Cardiac fibroblast (primary cell): ENCODE measurements around the gene ARSK.

GRCh38 chr5:91033196-91033708 is 349.9 kb downstream of the ARRDC3 start:
- RRBS = no CpG with 5 or more reads among the region's 2 CpGs

DNA sequence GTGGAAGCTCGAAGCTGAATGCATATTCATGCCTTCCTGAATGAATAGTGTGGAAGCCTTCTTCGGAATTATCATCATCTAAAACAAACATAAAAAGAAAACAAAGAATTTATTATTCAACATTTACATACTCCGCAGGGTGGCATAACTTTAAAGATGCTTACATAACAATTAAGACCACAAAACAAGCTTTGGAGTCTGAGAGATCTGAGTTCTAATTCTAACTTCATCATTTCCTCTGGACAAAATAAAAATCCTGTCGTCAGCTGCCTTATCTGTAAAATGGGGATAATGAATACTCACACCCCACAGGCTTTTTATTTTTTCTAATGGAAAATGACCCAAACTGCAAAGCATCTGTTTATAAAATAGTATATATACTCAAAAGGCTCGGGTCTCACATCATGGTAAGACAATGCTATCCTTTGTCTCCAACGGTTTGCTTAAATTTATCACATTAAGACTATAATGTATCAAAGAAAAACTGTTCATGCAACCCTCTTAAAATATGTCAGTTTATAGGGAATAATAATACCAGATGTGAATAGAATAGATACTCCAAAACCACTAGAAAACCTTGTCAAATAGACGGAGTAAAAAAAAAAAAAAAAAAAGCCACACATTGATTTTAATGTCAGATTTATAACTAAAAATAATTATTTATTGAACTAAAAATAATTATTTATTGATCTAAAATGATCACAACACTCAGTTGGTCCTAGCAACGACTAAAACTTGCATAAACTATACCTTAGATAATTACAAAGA is 4.2 kb downstream of the ARRDC3 start:
- RRBS = no CpG with 5 or more reads among the region's 8 CpGs

GRCh38 chr5:91381502-91382327 is 1.4 kb downstream of the ARRDC3 start:
- RRBS = no CpG with 5 or more reads among the region's 13 CpGs

DNA sequence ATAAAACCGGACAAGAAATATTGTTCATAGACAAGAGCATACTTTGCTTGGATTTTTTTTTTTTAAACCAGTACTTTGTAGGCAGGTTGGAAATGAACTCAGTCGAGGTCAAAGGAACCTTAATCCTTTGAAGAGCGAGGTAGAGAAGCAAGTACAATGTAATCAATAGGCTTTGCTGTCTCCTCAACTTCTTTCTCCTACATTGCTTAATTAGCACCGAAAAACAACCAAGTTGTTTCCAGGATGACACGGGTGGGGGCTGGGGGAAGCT is 683 bp upstream of the ARRDC3 start:
- RRBS = 0% methylated on average over 1 of the region's 5 CpGs

DNA sequence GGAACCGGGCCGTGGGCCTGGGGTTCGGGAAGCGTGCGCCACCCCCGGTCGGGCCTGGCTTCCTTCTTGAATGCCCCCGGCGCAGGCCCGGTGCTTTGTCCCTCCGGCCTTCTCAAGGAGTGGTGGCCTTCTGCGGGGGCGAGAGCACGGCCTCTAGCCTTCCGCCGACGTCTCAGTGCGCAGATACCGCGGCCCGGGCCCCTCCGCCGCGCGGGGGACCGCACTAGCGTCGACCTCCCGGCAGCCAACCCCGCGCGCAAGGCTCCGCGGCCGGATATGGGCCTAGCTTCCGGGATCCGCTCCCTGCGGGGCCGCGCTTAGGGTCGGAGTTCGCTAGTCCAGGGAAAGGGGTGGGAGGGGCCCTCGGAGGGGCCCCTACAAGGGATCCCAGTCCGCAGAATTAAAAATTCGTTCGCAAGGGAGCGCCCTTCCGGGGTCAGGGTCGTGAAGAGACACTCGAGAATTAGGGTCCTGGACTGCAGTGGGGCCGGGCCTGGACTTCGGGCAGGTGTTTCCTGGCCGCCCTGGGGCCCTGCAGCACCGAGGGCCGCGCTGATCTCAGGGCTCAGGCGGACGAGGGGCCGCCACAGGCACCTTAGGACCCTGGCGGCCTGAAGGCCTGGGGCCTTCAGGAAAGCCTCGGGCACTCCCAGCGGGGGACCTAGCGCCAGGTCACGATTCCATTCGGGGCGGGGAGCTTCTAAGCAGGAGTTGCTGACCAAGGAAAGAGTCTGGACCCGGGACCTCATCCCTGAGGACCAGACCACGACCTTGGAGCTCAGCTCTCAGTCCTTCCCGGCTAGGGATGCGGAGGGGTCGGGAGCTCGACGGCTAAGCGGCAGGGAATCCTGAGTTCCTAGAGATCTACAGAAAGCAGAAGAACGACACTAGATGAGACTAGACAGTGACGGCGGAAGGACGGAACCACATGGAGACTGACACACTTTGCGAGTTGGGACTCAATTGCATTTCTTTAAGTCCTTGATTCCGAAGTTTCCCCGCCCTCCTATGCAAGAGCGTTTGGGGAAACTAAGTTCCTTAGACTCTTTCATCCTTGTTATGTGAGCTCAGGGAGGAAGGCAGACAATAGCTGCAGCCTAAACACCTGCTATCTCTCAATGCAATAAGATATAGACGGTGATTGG is 12.1 kb upstream of the NR2F1 start:
- RRBS = 23% methylated on average over 30 of the region's 83 CpGs

- RRBS = no CpG with 5 or more reads among the region's 5 CpGs
These were observed 64.3 kb downstream of the POU5F2 start for GRCh38 chr5:93677112-93677574.

DNA sequence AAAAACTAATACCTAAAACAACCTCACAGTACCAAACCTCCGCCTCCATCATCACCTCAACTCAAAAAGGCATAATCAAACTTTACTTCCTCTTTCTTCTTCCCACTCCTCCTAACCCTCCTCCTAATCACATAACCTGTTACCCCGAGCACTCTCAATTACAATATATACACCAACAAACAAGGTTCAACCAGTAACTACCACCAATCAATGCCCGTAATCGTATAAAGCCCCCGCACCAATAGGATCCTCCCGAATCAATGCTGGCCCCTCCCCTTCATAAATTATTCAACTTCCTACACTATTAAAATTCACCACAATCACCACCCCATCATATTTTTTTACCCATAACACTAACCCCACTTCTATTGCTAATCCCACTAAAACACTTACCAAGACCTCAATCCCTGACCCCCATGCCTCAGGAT is 49.6 kb downstream of the KIAA0825 start:
- RRBS = no CpG with 5 or more reads among the region's 6 CpGs

- RRBS = no CpG with 5 or more reads among the region's 23 CpGs
These were observed 437 bp downstream of the KIAA0825 start for GRCh38 chr5:94617912-94618422.

DNA sequence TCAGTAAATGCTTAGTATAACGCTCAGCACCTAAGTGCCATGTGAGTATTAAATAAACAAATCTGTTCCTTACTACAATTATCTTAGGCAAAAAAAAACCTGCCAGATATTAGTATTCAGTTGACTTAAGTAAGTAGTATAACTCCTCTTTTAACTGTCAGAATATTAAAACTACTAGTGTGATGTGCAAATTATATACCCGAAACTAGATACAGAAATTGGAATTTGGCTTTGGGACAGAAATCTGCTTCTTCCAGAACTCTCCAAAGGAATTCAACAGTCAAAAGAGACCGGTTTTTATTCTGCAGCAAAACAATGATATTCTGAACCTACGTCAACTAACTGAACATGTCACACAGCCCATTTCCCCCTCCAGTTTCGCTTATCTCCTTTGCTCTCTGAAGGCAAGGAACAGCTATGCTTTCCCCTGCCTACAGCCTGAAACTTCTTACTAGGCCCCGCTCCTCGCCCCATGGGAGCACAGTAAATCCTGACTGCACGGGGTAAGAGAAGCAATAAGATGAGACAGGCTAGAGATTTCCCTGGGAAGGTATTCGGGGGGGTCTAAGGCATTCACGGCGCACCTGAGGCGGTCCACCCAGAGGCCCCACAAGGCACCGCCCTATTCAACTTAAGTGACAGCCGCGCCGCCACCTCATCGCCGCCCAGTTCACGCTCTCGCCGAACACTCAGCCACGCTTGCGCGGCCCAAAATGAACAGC is 488 bp downstream of the SKIC3 start:
- RRBS = no CpG with 5 or more reads among the region's 24 CpGs

GRCh38 chr5:95554850-95555736 is at the start of gene ARSK:
Gene ARSK, plus strand, starts transcription at chr5:95555101.
- RRBS = 1% methylated on average over 7 of the region's 53 CpGs

GRCh38 chr5:95621256-95622017 is 1.6 kb downstream of the GPR150 start:
- RRBS = 3% methylated on average over 9 of the region's 40 CpGs

DNA sequence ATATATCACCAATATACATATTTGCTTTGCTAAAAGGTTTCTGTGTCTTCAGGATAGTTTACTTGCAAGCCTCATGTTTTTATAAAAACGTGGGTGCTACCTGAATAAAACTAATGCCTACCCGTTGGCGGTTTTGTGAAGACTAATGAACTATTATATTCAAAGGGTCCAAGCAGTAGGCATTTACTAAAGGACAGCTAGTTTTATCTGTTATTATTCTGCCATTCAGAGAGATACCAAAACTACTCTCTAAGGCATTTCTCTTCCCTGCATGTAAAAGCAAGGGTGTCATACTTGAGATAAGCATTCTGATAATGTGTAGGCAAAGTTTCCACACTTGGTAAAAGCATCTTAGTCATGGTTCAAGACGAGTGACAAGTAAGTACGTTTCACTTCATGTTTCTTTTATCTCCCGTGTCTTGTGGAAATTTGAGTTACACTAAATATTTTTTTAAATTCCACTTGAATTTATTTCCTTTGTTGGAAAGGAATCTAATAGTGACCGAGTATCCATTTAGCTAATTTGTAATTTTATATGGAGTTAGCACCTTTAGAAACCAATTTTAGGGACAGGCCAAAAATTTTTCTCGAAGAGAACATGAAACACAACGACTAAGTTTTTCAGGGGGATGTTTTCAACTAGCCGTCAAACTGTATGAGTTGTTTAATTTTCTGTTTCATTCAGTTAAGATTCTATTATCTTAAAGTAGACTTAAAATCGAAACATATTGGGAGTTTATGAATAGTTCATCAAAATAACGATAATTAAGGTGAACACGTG is 1.3 kb downstream of the RFESD start:
- RRBS = no CpG with 5 or more reads among the region's 13 CpGs

DNA sequence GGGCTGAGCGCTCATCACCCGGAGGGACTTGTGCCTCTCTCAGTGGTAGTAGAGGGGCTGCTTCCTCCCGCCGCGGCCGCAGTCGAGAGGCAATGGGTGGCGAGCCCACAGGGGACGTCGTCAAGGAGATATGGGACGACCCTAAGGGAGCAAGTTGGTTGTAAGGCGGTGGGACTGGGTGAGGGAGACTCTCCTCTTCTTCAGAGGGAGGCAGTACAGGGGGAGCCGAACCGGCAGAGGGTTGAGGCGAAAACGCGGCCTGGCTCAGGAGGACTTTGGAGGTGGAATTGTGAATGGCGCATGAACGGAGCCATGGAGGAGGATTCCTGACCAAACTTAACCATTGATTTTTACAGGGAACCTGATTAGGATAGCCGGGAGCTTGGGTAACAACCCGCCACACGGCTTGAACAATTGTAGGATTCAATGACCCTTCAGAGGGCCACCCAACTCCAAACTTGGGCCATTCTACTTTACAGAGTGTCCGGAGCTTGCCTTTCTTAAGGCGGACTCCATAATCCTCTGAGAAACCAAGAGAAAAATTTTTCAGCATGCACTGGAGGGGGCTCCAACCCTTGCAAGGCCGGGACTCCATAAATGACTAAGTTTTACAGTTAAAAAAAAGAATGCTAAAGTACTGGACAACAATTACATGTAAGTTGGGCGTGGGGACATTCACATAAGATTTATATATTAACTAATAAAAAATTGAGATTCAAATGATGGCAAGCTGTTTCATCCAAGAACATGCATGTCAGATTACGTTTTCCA is 19.5 kb upstream of the RHOBTB3 start:
- RRBS = no CpG with 5 or more reads among the region's 27 CpGs

- RRBS = no CpG with 5 or more reads among the region's 3 CpGs
These were observed 18.8 kb upstream of the RHOBTB3 start for GRCh38 chr5:95712258-95712851.

DNA sequence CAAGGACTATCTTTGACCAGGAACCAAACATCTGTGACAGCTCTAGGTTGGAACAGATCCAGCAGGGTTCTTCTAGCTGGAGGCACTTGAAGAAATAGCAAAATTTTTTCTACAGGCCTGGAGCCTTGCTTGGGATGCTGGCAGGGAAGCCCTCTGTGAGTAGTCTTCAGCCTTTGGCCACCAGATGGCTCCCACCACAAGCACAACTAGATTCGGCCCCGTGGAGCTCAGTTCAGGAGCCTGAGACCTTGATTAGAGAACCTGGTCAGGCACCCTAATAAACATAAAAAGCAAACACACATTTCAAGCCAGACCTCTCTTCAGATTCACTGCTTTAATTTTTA is 41.5 kb downstream of the GLRX start:
- RRBS = no CpG with 5 or more reads among the region's 2 CpGs

DNA sequence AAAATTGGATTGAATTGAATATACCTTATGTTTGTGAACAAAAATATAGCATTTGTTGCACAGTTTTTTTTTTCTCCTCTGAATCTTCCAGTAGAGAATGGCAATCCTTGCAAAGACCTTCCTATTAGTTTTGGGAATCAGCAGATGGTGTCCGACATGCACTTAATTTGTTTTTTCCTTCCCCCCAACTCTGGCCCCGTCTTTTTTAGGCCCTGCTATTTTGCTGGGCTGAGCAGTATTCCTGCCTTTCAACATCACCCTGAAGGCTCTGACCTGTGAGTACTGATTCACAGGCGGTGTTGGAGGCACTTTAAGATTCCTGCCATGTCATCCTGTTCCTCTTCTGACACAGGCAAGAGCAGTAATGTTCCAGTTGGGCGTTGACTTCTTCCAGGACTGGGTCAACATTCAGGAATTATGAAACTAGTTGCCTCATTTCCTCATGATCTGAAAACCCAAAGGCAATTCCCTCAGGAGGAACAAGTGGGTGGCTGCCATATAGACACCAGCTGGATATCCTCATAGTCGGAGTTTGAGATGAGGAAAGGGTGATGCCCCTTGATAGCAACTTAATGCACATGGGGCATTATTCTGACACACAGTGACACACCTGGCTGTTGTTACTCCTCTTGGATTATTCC is 19.3 kb upstream of the GLRX start:
- RRBS = no CpG with 5 or more reads among the region's 5 CpGs

- RRBS = no CpG with 5 or more reads among the region's 2 CpGs
These were observed 56.4 kb upstream of the GLRX start for GRCh38 chr5:95878709-95879629.

DNA sequence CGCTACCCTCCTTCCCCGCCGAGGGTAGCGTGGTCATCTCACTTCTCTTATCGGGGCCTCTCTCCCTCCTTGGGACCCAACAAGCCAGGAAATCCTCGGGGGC is 606 bp downstream of the ELL2 start:
- RRBS = no CpG with 5 or more reads among the region's 6 CpGs

DNA sequence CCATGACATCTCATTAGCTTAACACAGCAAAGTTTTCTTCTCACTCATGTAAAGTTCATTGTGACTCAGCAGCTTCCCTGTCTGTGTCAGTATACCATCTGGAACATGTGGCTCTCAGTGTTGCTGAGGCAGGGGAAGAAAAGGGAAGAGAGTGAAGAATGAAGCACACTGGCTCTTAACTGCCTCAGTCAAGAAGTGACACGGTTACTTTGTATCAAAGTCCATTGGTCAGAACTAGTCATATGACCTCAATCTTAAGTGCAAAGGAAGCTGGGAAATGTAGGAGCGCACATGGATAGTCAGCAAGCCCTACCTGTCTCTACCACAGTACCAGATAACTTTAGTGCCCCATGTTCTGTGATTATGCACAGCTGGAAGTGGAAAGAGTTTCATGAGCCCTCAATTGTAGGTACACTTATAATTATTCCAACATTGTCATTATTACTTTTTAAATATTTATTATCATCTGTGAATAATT is 185.1 kb upstream of the ELL2 start:
- RRBS = no CpG with 5 or more reads among the region's 2 CpGs